Helper T cell (primary cell): ENCODE measurements around the genes SLC16A2 and PBDC1.

DNA sequence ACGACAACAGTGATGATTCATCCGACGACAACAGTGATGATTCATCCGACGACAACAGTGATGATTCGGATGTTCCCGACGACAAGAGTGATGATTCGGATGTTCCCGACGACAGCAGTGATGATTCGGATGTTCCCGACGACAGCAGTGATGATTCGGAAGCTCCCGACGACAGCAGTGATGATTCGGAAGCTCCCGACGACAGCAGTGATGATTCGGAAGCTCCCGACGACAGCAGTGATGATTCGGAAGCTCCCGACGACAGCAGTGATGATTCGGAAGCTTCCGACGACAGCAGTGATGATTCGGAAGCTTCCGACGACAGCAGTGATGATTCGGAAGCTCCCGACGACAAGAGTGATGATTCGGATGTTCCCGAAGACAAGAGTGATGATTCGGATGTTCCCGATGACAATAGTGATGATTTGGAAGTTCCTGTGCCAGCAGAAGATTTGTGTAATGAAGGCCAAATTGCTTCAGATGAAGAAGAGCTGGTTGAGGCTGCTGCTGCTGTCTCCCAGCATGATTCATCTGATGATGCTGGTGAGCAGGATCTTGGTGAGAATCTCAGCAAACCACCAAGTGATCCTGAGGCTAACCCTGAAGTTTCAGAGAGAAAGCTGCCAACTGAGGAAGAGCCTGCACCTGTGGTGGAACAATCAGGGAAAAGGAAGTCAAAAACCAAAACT is 14.3 kb downstream of the CXCR3 start:
- PRO-cap, 2 experiments: no peak in any of the 2 experiments

DNA sequence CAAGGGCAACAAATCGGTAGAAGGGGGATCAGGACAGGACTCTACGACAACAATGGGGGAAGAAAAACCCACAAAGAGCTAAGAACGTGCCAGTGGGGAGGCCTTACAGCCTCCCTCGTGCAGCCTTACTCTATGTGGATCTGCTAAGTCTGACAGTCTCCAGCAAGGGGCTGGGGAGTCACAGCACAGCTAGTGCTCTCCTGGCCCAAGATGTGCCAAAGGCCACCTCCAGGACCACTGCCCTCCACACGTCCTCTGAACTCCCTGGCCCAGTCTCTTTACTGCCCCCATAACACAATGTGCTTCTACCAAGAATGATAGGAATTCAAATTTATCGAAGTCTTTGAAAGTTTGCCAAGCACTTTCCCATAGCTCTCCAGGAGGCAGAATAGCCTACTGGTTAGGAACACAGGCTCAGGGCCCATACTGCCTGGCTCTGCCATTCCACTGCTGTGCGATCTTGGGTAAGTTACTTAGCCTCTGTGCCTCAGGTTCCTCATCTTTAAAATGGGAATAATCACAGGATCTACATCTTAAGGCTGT is 86.6 kb downstream of the NHSL2 start:
- PRO-cap, 2 experiments: no peak in any of the 2 experiments

GRCh38 chrX:72062745-72063348 is 118.7 kb upstream of the PIN4 start:
- PRO-cap, 2 experiments: no peak in any of the 2 experiments

GRCh38 chrX:72168734-72169581 is 12.6 kb upstream of the PIN4 start:
- PRO-cap, 2 experiments: peak in 2 of 2 experiments; most common plus-strand start chrX:72169307 (in 2); most common minus-strand start chrX:72169097 (in 1)

- PRO-cap, 2 experiments: no peak in any of the 2 experiments
Measured at GRCh38 chrX:72272931-72273558, 4.0 kb downstream of the RPS4X start.

- PRO-cap, 2 experiments: no peak in any of the 2 experiments
Measured at GRCh38 chrX:72468804-72469716, 103.6 kb downstream of the HDAC8 start.

DNA sequence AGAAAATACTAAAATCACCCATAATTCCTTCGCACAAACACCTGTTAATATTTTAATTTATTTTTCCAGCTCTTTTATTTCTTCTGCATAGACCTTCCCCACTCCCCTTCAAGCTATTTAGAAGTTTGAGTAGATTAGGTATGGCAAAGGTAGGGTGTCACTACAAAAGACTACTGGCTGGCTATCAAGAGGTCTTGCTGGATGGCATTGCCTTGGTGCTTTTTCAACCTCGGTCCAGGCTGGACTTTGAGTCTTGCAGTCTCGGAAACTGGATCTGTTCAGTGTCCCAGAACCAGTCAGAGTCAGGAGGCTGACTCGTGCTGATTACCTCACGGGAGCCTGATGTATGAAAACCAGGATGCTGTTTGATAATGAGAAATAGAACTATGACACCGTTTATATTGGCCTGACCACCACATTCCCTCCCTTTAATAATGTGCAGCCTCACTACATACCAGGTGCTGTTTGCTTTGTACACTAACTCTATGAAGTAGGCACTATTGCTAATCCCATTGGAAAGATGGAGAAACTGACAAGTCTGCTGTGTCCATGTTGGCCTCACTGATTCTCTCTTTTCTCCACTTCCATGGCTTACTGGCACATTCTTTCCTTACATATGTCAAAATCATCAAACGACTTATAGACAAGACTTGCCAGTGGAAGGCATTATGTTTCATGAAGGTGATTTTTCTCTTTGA is 2.7 kb upstream of the PHKA1 start:
- PRO-cap, 2 experiments: no peak in any of the 2 experiments

- PRO-cap, 2 experiments: no peak in any of the 2 experiments
Measured at GRCh38 chrX:73525943-73526241, 37.1 kb upstream of the CHIC1 start.

GRCh38 chrX:73825867-73826446 is 263.0 kb downstream of the CHIC1 start:
- PRO-cap, 2 experiments: no peak in any of the 2 experiments

GRCh38 chrX:73826447-73826960 is 263.5 kb downstream of the CHIC1 start:
- PRO-cap, 2 experiments: no peak in any of the 2 experiments

DNA sequence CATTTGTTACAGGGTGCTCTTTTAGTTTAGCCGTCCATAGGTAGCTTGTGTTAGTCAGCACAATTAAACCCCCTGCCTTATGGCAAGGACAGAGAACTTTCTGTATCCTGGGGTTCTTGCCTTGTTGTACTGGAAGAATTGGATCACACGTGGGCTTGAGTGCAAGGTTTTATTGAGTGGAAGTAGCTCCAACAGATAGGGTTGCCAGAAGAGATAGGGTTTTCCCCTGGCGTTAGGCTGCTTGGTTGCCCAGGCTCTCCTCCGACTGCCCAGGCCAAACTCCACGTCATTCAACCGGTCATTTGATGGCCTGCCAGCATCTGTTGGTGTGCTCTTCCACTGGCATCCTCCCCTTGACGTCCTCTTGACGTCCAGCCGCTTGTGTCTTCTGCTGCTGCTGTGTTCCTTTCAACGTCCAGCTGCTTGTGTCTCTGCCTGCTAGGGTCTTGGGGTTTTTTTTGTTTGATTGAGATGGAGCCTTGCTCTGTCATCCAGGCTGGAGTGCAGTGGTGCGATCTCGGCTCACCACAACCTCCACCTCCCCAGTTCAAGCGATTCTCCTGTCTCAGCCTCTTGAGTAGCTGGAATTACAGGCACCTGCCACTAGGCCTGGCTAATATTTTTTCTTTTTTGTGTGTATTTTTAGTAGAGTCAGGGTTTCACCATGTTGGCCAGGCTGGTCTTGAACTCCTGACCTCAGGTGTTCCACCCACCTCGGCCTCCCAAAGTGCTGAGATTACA is 340.2 kb upstream of the ZCCHC13 start:
- PRO-cap, 2 experiments: no peak in any of the 2 experiments

GRCh38 chrX:73965826-73966311 is 338.1 kb upstream of the ZCCHC13 start:
- PRO-cap, 2 experiments: no peak in any of the 2 experiments

DNA sequence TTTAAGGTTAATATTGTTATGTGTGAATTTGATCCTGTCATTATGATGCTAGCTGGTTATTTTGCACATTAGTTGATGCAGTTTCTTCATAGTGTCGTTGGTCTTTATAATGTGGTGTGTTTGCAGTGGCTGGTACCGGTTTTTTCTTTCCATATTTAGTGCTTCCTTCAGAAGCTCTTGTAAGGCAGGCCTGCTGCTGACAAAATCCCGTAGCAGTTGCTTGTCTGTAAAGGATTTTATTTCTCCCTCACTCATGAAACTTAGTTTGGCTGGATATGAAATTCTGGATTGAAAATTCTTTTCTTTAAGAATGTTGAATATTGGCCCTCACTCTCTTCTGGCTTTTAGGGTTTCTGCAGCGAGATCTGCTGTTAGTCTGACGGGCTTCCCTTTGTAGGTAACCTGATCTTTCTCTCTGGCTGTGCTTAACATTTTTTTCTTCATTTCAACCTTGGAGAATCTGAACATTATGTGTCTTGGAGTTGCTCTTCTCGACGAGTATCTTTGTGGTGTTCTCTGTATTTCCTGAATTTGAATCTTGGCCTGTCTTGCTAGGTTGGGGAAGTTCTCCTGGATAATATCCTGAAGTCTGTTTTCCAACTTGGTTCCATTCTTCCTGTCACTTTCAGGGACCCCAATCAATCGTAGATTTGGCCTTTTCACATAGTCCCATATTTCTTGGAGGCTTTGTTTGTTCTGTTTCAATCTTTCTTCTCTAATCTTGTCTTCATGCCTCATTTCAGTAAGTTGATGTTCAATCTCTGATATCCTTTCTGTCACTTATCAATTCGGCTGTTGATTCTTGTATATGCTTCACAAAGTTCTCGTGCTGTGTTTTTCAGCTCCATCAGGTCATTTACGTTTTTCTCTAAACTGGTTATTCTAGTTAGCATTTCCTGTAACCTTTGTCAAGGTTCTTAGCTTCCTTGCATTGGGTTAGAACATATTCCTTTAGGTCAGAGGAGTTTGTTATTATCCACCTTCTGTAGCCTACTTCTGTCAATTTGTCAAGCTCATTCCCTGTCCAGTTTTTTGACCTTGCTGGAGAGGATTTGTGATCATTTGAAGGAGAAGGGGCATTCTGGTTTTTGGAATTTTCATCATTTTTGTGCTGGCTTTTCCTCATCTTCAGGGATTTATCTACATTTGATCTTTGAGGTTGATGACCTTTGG is 227.5 kb upstream of the ZCCHC13 start:
- PRO-cap, 2 experiments: no peak in any of the 2 experiments

- PRO-cap, 2 experiments: no peak in any of the 2 experiments
Measured at GRCh38 chrX:74421230-74421802, at the start of gene SLC16A2. Gene SLC16A2, plus strand, starts transcription at chrX:74421493.

DNA sequence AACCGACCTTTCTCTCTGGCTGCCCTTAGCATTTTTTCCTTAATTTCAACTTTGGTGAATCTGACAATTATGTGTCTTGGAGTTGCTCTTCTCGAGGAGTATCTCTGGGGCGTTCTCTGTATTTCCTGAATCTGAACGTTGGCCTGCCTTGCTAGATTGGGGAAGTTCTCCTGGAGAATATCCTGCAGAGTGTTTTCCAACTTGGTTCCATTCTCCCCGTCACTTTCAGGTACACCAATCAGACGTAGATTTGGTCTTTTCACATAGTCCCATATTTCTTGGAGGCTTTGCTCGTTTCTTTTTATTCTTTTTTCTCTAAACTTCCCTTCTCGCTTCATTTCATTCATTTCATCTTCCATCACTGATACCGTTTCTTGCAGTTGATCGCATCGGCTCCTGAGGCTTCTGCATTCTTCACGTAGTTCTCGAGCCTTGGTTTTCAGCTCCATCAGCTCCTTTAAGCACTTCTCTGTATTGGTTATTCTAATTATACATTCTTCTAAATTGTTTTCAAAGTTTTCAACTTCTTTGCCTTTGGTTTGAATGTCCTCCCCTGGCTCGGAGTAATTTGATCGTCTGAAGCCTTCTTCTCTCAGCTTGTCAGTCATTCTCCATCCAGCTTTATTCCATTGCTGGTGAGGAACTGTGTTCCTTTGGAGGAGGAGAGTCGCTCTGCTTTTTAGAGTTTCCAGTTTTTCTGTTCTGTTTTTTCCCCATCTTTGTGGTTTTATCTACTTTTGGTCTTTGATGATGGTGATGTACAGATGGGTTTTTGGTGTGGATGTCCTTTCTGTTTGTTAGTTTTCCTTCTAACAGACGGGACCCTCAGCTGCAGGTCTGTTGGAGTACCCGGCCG is 47.6 kb downstream of the NEXMIF start:
- PRO-cap, 2 experiments: no peak in any of the 2 experiments

GRCh38 chrX:76172227-76173290 is at the start of gene PBDC1:
Gene PBDC1, plus strand, starts transcription at chrX:76173062.
- PRO-cap, 2 experiments: peak in 2 of 2 experiments; most common plus-strand start chrX:76173121 (in 2); most common minus-strand start chrX:76172930 (in 2)

DNA sequence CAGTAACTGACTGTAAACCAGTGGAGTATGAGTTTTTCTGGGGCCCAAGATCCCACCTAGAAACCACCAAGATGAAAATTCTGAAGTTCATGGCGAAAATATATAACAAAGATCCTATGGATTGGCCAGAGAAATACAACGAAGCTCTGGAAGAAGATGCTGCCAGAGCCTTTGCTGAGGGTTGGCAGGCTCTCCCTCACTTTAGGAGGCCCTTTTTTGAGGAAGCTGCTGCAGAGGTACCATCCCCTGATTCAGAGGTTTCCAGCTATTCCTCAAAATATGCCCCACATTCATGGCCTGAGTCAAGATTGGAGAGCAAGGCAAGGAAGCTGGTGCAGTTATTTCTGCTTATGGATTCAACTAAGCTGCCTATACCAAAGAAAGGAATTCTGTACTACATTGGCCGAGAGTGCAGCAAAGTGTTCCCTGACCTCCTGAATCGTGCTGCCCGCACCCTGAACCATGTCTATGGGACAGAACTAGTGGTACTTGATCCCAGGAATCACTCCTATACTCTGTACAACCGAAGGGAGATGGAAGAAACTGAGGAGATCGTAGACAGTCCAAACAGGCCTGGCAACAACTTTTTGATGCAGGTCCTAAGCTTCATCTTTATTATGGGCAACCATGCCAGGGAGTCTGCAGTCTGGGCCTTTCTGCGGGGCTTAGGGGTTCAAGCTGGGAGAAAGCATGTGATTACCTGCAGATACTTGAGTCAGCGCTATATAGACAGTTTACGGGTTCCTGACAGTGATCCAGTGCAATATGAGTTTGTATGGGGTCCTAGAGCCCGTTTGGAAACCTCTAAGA is 2.5 kb downstream of the MAGEE1 start:
- PRO-cap, 2 experiments: no peak in any of the 2 experiments

GRCh38 chrX:77070103-77070752 is 377.0 kb upstream of the FGF16 start:
- PRO-cap, 2 experiments: no peak in any of the 2 experiments

DNA sequence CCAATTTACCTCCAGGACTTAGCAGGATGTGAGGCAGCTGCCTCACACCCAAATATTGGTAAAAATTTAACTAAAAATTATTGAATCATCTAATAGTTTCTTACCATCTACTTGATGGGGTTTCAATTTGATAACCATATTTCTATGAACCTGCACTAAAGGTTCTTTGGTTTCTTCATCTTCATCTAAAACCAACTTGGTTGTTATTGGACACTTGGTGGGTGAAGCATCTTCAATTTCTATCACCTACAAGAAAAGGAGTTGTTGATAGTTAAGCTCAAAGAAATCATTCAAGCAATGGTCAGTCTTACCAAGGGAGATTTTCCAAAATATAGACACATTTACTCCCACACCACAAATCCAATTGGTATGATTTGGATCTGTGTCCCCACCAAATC is 150.2 kb downstream of the ATRX start:
- PRO-cap, 2 experiments: no peak in any of the 2 experiments

DNA sequence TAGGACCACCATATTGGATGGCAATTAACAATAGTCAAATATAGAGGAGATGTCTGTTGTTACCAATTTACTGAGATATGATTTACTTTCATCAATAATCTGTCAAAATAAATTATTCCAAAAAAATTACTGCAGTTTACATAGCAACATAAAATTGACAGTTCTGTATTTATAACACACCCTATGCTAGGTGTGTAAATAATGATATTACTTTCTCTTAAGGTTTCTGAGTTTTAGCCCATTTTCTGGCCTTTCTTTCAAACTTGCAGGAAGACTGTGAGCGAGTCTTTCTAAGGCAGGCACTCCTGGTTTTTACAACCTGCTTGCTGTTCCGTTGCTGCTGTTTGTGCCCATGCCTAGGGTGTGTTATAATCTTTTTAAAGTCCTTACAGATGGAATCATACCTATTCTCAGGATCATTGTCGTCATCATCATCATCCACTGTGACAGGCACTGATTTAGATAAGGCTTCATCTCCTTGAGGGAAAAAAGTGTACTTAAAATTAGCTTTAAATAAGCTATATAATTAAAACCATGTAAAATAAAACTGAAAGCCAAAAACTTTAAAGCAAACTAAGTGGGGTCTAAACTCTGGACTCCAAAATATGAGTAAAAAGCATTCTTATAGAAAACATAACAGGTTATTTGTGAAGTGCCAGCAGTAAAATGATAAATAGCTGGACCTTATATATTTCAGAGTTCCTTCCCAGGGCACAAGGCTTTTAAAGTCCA is 110.0 kb downstream of the ATRX start:
- PRO-cap, 2 experiments: no peak in any of the 2 experiments